Endothelial cell (in vitro differentiated cells): ENCODE measurements around the gene EPYC.

DNA sequence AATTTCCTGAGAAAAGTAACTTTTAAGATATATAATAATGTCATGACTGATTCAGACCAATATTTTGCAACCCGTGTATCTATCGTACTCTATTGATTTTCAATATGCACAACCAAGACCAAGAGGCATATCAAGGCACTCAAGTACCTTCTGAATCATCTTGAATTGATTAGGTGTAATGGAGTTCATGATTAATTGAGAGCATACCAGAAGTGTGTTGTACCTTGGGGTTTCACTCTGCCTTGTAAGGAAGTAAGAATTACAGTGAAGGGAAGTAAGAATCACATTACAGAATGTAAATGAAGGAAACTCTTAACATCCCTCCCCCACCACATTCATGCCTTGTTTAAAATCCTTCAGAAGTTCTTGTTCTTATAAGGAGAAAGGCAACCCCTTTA, 5.3 kb upstream of the MGAT4C start:
- PRO-cap = no peak

DNA sequence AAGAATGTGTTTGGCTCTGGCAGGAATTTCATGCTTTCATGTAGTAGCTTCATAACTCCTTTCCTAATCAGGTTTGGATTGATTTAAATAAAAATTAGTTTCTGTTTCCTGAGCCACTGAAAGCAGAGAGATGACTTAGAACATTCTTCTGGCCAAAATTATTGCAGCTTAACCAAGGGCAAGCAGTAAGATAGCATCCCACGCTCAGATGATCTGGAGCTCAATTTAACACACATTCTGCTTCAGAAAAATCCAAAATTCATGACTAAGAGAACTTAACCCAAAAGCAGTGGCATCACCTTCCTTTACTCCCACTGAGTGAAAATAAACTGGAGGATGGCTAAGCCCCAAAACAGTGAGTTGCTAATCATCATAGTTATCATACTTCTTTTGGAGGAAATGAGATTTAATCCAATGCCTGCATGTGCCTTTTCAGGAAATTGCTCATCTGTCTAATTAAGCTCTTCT, 195.5 kb downstream of the DUSP6 start:
- PRO-cap = no peak

- PRO-cap = no peak
Observed at GRCh38 chr12:89160492-89161206, 191.7 kb downstream of the DUSP6 start.

GRCh38 chr12:89208563-89209139, 143.7 kb downstream of the DUSP6 start:
- PRO-cap = no peak

GRCh38 chr12:89212268-89212857, 139.9 kb downstream of the DUSP6 start:
- PRO-cap = no peak

DNA sequence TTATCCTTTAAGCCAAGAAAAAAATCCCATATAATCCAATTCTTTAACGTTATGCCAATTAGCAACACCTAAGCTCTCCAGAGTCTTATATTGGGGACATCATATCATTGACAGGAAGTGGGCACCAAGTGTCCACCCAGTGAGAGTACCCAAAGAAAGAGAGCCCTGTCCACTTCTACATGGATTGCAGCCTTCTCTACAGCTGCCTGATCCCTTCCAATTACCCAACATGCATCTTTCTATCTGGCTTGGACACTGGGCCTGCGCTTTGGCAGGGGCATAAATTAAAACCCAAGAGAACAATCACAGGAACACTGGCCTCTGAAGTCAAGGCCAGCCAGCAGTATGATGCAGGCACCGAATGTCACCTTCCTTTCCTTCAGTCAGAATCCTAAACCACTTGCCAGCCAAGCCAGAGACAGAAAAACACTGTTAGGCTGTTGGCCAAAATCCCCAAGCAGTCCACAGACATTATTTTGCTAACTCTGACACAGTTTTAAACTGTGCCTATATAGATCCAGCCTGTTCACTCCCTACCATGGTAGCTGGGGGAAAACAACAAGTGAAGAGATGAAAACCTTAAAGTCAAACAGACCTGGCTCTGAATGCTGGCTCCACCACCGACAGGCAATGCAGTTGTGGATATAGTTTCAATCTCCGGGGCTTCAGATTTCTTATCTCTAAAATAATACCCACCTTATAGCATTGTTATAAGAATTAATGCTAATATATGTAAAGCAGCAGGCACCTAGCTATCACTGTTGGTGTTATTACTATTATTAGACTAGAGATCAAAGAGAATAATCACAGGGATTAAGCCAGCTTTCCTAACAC, 113.6 kb downstream of the DUSP6 start:
- PRO-cap = no peak

DNA sequence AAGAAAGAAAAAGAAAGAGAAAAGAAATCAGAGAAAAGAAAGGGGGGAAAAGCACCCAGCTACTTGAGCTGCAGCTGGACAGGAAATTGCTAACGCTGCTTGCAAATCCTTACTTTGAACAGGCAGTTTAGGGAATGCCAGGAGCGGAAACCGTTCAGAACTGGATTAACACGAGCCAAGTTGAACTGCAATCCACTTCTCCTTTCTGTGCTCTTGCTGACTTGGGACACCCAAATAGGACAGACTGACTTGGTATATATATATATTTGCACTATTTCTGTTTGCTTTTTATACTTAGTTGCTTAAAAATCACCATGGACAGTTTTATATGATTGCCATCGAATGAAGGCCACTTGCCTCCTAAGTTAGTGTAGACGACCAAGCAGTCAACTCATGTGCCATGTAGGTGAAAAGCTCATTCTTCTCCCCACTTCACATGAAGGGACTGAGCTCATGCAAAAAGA, 5.5 kb downstream of the DUSP6 start:
- PRO-cap = bidirectional peak, plus-strand start at position 157 of the sequence, minus-strand start at position 73 of the sequence

GRCh38 chr12:89379517-89379855, 27.2 kb upstream of the DUSP6 start:
- PRO-cap = no peak

DNA sequence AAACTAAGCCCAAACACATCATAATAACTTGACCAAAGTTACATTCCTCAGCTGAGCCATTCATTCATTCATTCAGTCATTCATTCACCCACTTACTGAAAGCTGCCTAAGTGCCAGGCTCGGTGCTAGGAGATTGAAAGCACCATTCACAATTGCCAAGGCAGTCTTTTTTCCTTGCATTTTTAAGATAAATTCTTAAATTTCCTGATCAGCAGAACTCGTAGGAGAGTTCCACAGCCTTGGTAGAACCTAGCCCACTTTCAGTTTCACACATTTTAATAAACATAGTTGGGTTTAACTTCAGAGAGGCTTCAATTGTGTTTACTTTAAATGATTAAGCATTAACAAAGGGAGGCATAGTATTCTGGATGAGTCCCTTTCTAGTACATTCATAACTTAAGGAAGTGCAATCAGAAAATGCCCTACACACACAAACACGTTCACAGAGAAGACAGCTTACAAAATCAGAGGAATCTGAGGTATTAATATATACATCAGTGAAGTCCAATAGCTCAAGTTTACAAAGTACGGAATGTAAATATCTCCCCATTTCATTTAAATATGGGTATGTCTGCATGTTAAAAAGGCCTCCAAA, 2.9 kb downstream of the GALNT4 start:
- PRO-cap = no peak

DNA sequence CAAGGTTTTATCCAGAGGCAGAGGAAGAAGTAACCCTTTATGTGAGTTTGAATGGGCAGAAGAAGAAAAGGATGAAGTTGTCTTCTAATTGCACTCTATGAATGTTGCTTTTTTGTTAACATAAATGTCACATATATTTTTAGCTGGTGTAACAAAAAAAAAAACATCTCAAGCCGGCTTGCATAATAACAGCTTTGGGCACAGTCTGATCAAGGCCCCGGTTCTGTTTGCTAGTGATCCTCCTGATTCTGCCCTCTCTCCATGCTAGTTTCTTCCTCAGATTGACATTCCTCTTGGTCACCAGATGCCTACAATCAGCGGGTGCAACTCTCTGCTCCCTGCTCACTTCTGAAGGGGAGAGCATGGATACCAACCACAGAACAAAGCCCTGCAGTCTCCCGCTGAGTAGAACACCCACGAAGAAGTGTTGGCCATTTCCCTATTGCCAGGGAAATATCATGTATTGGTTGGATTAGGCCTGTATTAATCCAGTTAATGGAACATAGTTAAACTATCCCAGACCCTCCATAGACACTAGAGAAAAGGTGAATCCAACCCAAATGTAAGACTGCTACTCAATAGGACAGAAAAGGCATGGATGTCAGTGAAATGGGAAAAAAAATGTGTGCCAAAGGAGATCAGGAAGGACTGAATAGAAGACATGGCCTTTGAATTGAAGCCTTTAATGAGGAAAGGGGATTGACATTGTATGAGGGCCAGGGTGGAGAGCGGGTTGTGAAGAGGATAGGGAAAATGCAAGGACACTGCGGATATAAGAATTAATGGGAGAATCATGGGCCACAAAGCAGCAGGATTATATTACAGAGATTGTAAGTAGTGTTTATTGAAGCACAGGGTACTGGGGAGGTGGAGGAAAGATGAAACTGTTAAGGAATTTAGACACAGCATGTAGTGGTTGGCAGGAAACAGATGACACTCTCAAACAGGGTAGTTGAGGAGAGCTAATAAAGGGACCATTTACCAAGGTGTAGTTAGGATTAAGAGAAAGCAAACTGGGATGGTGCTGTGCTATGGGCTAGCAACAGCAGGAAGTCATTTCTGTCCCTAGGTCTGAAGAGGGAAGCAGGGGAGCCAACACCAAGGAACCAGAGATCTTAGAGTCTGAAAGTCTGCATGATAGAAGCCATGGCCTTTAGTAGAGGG, 16.2 kb upstream of the POC1B start:
- PRO-cap = no peak

DNA sequence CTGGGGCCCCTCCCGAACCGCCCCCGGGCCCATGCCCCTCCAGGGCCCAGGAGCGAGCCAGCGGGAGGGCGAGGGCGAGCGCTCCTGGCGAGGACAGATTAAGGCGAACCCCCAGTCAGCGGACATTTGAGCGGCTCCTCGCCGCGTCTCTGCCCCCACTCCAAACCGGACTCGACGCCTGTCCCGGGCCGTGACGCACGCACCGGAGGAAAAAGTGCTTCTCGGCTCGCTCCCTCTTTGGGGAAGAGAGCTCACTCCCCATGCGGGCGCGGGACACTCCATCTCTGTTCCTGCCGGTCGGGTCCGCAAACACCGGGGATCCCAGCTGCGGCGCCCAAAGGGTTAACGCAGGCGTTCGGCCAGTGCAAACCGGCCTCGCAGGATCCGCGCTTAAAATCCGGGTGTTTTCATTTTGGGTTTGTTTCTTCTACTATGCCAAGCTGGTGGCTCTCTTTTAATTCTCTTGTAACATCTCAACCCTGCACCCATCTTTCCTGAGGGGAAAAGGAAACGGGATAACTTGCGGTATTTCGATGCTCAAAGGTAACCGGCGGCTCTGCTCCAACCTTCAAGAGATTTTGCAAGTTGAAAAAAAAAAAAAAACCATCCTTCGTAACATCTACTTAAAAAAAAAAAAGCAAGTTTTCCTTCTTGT, 1.4 kb upstream of the ATP2B1 start:
- PRO-cap = bidirectional peak, plus-strand start at position 245 of the sequence, minus-strand start at position 151 of the sequence; bidirectional peak, plus-strand start at position 516 of the sequence, minus-strand start at position 517 of the sequence

DNA sequence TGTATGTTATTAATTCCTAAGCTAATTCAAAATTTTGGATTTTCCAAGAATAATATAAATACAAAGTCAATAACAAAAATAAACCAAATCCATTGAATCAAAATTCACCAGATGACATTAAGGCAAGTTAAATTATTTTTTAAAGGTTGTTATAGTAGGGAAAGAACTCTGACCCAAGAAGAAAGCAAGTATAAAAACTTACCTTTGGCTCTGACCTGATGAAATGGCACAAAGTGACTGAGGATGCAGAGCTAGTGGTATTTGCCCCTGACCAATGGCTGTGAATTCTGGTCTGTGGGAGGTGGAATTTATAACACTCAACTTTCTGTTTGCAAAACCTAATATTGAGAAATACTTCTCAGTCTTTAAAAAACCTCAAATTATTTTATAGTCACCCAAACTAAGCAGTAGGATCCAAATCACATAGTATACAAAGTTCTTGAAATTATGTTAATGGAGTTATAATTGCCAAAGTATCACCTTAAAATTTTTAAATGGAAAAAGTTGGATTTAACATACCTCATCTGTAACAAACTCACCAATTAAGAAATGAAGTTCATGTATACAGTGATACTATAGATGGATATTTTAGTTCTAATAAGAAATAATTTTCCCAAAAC, at the start of gene EPYC:
Gene EPYC, minus strand, starts transcription at position 228 of the 620 bp plus-strand sequence.
- PRO-cap = no peak

DNA sequence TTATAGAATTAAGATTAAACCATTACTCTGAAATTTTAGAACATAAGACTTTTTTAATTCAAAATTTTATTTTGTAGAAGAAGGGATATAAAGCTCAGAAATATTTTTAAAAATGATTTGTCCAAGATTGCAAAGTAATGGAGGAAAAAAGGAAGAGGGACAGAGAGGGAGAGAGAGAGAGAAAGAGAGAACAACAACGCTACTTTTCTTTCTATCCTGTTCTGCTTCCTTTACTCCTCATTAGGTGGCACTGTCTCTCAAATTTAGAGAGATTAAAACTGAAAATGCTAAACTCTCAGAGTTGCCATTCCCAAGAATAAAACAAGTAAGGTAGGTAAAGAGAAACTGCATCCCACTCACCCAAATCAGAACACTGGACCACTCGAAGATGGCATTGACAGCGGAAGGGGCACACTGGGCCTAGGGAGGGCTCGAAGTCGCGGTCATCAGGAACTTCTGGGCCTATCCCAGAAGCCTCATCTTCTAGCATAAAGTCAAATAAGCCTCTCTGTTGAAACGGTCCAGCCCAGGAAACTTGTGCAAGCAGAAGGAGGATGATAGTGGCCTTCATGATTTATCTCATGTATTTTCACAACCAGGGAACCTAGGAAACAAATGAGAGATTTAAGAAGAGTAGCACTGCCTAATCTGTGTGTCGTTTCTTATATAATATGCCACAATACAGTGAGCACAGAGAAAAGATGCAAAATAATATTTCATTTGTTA, 4.5 kb downstream of the DCN start:
- PRO-cap = no peak

DNA sequence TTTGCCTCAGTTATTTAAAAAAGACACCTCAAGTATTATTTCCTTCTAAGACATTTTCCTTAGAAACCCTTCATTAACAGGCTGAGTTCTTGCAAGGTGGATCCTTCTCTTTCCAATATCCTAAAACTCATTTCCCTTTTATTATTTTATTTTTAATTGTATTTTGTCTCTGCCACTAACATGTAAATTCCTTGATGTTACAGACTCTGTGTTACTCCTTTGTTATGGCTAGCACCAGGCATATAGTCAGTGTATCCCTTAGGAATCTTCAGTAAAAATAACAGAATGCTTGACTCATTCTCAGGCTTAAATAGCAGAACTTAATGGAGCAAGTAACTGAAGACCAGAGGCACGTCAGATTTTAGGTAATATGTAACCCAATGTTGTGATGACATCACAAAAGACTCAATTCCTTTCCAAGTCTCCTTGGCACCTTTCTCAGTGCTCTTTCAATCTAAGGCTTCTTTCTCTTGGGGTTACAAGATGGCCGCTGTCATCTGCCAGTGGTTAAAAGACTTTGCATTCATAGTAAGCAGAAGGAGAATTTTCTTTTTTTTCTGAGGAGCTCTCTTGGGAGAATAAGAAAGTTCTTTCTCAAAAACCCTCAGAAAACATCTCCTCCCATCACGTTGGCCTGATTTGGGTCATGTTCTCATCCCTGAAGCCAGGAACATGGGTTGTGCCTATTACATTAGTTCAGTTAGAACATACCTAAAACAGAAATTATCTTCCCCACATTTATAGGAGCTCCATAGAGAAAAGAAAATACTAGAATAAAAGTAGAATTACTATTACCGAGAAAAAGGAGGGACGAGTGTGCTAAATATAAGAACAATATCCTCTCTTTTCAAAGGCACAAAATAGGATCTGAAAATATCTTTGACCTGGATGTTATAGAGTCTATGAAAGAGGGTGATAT, 33.4 kb upstream of the DCN start:
- PRO-cap = no peak

- PRO-cap = no peak
Observed at GRCh38 chr12:91240330-91240844, 57.8 kb upstream of the DCN start.

GRCh38 chr12:92078078-92078780, 67.4 kb downstream of the BTG1 start:
- PRO-cap = no peak

DNA sequence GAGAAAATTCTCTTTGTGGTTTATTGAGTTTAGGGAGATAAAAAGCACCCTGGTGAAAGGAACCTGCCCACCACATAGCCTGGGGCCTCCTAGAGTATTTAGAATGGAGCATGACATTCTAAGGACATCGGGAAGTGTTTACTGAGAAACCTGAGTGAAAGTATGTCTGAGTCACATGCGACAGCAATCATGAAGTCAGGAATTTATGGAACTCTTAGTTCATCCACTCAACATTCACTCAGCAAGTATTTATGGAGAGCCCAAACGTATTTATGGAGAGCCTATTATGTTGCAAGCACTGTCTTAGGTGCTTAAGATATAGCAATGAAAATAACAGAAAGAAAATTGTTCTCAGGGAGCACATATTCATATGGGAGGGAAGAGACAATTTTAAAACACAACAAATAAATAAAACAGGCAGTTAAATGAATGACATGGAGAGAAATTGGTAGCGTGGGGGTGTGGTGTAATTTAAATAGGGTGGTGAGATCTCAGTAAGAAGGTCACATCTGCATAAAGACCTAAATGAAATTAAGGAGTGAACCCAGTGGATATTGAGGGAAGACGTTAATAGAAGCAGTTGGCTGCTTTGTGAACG, 65.0 kb downstream of the BTG1 start:
- PRO-cap = no peak

DNA sequence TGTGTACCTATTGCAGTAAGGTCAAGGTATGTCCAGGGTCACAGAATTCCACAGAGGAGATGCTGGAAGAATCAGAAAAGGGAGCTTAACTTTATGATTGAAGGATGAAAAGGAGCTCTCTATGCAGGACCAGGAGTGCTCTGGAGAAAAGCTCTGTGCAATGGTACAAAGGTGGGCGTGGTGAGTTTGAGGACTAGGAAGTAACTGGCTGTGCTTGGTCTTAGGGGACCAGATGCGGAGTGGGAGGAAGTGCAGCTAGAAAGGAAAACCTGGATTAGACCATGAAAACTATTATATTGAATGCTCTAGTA, 56.9 kb downstream of the BTG1 start:
- PRO-cap = no peak

DNA sequence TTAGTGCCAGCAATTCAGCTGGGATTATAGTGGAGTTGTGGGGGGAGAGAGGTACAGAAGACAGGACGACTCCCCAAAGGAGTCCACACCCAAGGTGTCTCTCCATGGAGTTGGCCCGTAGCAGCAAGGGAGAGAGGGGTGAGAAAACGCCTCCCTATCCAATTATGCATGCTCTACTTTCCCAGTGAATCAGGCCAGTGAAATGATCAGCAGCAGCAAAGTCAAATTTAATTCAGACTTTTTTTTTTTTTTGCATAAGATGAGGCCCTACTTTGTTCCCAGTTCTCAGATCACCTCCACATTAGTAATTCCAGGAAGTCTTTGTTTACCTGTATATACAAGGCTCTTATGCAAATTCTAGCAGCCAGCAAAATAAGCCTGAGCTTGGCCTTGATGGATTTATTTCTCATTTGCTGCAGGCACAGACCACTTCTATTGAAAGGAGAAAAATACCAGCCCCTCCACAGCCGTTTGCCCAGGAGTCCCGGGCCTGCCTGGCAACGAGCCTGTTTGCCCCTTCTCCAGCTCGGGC, 38.4 kb downstream of the BTG1 start:
- PRO-cap = no peak

DNA sequence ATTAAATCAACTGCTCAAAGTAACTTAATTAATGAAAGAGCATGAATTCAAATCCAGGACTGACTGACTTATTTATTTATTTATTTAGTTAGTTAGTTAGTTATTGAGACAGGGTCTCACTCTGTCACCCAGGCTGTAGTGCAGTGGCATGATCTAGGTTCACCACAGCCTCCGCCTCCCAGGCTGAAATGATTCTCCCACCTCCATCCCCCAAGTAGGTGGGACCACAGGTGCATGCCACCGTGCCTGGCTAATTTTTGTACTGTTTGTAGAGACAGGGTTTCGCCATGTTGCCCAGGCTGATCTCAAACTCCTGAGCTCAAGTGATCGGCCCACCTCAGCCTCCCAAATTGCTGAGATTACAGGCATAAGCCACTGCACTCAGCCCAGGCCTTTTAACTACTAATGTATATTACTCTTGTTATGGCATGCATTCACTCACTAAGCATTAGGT, 36.0 kb downstream of the BTG1 start:
- PRO-cap = no peak